Measurements from ENCODE around the genes TDRD6 and ADGRF5.

GRCh38 chr6:44043598-44044636 is 83.3 kb downstream of the MRPL14 start:
- PRO-cap, result bidirectional peak, plus-strand start at chr6:44043906, minus-strand start at chr6:44043773

GRCh38 chr6:44073703-44074215 is 53.5 kb downstream of the MRPL14 start:
- PRO-cap, result no peak

GRCh38 chr6:44127783-44128868 is 772 bp downstream of the TMEM63B start:
- PRO-cap, result bidirectional peak, plus-strand start at chr6:44128210, minus-strand start at chr6:44128060; unidirectional peak, minus-strand start at chr6:44128263

DNA sequence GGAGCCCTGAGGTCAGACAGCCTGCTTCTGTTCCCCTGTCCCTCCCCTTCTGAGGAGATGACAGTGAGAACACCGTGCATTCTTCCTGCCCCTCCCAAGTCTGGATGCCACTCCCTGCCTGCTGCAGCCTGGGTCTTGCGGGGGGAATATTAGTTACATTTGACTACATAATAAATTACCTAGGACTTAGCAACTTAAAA is 11.3 kb downstream of the CAPN11 start:
- PRO-cap, result no peak

GRCh38 chr6:44262470-44262872 is 2.9 kb downstream of the NFKBIE start:
- PRO-cap, result no peak

DNA sequence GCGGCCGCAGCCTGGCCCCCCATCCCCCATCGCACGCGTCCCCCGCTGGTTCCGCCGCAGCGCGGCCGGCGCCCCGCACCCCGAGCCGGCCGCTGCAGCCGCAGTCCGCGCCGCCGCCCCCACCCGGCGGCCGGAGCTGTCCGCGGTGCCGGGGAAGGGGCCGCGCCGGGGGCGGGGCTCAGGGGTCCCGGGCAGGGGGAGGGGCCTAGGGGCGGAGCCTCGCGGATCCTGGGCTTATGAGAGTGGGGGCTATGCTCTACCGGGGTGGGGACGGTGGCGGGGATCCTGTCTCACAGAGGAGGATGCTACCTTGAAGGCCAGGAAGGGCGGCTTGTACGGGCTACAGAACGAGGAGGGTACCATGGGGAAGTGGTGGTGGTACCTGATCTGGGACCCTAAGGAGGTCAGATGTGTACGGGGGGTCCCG is 671 bp downstream of the TMEM151B start:
- PRO-cap, result bidirectional peak, plus-strand start at position 103 of the sequence, minus-strand start at position 109 of the sequence

DNA sequence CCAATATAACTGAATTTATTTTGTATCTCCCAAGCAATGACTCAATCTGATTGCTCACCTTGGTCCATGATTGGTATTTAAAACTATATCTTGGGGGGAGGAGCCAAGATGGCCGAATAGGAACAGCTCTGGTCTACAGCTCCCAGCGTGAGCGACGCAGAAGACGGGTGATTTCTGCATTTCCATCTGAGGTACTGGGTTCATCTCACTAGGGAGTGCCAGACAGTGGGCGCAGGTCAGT is 152.2 kb upstream of the RUNX2 start:
- PRO-cap, result unidirectional peak, plus-strand start at position 86 of the sequence

- PRO-cap, result no peak
Measured at GRCh38 chr6:45421814-45422797, 44.4 kb upstream of the SUPT3H start.

GRCh38 chr6:45532684-45533228 is 155.0 kb upstream of the SUPT3H start:
- PRO-cap, result no peak

- PRO-cap, result no peak
Measured at GRCh38 chr6:45576503-45577273, 199.0 kb upstream of the SUPT3H start.

DNA sequence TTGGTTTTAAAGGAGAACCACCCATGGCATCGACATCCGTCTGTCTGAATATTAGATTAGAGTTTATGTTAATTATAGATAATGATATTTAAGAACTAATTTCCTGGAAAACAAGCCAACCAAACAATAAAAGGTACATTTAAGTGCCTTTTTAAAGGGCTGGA is 640 bp downstream of the ENPP4 start:
- PRO-cap, result no peak

DNA sequence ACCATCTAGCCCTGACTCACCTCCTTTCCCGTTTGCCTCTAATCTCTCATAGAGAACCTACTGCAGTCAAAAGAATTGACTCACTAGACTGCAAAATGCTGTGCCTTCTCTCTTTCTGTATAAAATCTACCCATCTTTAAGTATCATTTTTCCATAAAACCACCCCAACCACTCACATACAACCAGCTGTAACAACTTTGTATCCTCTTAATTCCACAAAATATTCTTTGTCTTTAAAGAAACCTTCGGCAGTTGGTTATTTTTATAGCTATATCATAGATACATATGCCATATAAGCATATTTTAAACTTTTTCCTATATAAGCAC is 152.7 kb upstream of the ENPP5 start:
- PRO-cap, result no peak

- PRO-cap, result bidirectional peak, plus-strand start at chr6:46492056, minus-strand start at chr6:46491970
Measured at GRCh38 chr6:46491780-46492183, 533 bp upstream of the RCAN2 start.

DNA sequence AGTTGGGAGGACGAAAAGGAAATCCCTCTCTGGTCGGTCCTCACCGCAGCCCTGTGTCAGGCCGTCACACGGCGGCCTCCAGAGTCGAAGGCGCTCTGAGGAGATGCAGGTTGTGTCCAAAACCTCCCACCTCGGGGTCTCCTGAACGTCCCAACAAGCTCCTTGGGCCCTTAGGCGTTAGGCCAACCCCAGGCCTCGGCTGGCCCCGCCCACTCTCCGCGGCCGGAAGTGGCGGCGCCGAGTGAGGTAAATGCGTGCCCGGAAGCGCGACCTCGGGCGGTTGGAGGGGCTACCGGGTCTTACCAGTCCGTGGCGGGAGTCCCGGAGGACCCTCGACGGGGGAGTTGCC is at the start of gene TDRD6:
Gene TDRD6 (plus strand): TSS at position 255 of the 349 bp plus-strand sequence.
- PRO-cap, result no peak

- PRO-cap, result no peak
Measured at GRCh38 chr6:46921664-46922217, at the start of gene ADGRF5. Gene ADGRF5, minus strand, starts transcription at chr6:46921938.

- PRO-cap, result no peak
Measured at GRCh38 chr6:46951330-46951943, 29.7 kb upstream of the ADGRF5 start.

GRCh38 chr6:46990776-46991191 is 51.3 kb downstream of the ADGRF1 start:
- PRO-cap, result no peak

GRCh38 chr6:47044147-47044918 is 2.2 kb upstream of the ADGRF1 start:
- PRO-cap, result no peak

DNA sequence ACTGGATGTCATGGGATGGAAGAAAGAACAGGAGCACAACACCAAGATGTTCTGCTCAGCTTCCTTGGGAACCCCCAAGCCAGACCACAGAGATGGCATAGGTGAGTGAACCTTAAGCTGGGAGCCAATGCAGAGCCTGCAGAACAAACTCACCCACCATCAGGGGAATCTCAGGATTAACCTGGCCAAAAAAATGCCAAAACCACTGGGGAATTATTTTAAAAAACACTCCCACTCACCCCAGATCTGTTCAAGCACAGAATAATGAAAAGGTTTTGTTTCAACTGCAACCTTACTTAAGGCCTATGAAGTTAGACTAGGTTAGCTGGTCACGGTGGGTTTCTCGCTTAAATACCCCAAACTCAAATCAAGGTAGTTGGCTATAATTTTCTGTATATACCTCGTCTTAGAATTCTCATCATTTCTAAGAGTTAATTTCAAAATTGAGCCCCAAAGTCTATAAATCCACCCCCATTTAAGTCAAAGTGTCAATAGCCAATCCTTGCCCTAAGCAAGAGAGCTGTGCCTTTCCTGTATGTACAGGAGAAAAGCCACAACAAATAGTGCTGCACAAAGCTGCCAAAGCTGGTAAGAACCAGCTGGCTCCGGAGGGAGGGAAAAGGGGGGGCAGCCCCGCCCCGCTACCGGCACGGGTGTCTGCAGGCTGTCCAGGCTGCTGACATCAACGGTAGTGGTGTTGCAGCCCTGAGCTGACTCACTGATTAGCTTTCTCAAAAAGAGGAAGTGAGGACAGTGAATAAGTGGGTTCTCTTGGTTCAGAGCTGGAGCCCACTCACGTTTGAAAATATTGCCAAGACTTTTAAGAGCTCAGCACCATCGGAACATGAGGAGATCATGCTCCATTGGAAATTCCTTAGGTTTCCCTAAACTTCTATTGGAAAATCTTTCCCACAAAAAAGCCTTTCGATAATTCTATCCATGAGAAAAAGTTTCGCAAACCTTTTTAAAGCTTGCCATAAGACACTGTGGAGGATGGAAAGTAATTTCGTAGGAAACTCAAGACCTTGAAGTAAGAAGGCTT is 67.4 kb downstream of the TNFRSF21 start:
- PRO-cap, result no peak

GRCh38 chr6:47308761-47309042 is 1.0 kb downstream of the TNFRSF21 start:
- PRO-cap, result no peak

All from WTC11 (cell line).